Trachea (tissue), 1 donor: Measurements from ENCODE around the genes OR12D2 and ZFP57.

DNA sequence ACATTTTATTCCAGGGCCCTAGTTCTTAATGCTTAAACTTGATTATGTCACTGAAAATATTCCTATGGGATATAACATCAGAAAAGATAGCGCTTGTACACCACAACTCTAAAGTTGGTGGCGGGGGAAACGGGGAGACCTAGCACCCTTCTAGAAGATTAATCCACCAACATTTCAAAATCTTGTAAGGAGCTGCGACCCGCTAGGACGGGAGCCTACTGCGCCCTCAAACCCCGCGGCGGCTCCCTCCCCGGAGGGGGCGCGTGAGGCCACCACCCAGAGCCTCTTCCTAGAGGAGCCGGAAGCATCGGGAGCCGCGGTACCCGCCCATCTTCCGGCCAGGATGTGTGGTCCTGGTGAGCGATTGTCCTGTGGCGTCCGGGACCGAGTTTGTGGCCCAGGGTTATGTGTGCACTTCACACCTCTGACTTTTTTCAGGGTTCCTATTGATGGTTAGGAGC is 10.5 kb downstream of the ZNF165 start:
- PRO-cap, result no peak

DNA sequence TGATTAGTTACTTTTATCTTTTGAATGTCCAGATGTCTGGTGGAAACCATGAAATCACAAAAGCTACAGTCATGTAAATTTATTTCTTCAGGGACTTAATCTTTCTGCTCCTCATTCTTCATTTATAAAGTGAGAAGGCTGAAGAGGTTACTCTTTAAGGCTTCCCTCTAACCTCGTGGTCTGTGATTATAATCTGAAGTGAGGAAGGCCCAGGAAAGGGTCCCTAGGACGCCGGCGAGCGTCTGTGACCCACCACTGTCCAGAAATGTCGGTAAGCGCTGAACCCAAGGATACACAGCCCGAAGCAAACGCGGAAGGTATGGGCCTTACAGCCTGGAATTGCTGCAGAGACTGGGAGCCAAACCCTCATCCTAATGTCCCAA is 437 bp downstream of the ZSCAN12 start:
- PRO-cap, result no peak

- PRO-cap, result no peak
Observed at GRCh38 chr6:28615839-28616944, 29.1 kb upstream of the SCAND3 start.

GRCh38 chr6:28621134-28621744 is 34.1 kb upstream of the SCAND3 start:
- PRO-cap, result no peak

DNA sequence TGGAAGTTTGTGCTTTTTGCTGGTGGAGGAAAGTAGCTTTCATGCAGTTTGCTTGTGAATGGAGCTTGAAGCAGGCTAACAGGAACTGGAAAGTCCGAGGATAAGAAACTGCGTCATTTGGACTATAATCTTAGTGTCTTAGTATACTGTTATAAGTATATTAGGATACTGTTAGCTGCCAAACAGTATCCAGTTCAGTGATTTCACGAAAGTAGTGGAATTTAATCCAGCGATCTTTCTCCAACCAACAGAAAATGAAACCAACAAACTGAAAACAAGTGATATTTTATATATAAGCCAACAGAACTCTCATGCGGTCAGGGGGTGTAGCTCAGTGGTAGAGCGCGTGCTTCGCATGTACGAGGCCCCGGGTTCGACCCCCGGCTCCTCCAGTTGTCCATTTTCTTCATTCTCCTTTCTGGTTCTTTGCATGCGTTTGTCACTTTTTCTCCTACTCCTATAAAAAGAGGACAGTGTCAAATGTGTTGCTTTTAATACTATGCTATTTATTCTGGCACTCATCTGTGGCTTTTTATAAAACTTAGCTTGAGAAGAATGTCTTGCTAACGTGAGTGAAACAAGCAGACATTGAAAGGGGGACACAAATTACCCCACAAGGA is 142.0 kb upstream of the SCAND3 start:
- PRO-cap, result unidirectional peak, plus-strand start at position 316 of the sequence

DNA sequence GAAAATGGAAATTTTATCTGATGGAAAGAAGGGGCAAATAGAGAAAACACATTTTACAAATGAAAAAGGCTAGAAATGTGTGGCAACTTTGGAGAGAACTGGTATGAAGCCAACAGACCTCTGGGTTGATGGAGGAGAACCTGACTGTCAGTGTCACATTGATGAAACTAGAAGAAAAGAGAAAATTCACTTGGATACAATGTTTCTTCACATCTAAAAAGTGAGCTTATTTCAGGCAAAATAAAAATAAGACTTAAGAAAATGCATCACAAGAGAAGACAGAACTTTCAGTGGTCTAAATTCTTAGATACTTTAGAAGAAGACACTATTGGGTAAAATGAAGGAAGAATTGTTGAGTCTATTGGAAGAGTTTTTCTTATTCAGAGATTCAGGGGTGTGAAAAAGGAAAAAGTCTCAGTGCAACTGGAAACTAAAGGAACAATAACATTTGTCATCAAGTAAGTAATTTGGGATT is at the start of gene OR12D2:
OR12D2 (plus strand) TSS at position 274 of the 475 bp plus-strand sequence.
- PRO-cap, result no peak

GRCh38 chr6:29578393-29578867 is 6.5 kb upstream of the OR2H2 start:
- PRO-cap, result no peak

- PRO-cap, result no peak
Observed at GRCh38 chr6:29680902-29681431, at the start of gene ZFP57. TSS of gene ZFP57 (minus strand) at chr6:29681152.

DNA sequence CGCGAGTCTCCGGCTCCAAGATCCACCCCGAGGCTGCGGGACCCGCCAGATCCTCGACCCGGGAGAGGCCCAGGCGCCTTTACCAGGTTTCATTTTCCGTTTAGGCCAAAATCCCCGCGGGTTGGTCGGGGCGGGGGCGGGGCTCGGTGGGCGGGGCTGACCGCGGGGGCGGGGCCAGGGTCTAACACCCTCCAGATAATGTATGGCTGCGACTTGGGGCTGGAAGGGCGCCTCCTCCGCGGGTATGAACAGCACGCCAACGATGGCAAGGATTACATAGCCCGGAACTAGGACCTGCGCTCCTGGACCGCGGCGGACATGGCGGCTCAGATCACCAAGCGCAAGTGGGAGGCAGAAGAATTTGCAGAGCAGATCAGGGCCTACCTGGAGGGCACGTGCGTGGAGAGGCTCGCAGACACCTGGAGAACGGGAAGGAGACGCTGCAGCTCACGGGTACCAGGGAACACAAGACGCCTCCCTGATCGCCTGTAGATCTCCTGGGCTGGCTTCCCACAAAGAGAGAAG is 15.3 kb upstream of the HLA-A start:
- PRO-cap, result bidirectional peak, plus-strand start at position 211 of the sequence, minus-strand start at position 55 of the sequence

DNA sequence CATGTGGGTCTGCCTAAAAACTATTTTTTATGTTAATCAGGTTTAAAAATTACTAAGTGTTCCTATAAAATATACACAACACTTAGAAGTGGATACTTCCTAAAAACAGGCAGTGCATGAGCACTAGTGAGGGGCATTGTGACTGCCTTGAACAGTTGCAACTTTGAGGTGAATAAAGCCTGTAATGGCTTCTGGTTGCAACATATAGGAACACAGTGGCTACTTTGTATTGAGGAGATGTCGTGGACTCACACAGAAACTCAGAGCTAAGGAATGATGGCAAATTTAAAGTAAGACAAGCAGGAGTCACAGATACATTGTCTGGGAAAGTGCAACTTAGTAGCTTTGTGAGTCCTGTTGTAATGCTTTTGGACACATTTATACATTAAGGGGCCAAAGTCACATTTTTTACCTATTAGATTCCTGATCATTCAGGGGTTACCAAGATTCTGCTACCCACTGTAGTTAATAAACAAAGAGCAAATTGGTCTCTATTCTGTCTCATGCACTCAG is 823 bp upstream of the HLA-A start:
- PRO-cap, result no peak

GRCh38 chr6:30143986-30144190 is 7.9 kb downstream of the TRIM40 start:
- PRO-cap, result no peak

GRCh38 chr6:30291750-30292742 is 34.7 kb upstream of the TRIM39 start:
- PRO-cap, result no peak

DNA sequence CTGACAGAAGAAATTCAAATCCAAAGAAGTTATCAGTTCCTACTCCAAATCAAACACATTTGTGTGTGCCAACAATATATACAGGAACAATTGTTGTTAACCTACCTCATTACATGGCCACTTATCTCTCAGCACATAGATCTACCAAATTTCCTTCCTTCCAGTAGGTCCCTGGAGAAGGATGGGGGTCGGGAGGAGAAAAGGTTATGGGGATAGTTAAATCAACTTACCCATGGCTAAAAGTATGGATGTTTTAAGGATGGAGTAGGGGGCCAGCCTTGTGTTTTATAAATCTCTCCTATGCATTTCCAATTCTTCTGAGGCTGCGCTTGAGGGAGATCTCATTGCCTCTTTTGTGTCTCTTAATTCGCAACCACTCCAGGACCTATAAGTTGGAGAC is 1.1 kb downstream of the TRIM39 start:
- PRO-cap, result no peak

DNA sequence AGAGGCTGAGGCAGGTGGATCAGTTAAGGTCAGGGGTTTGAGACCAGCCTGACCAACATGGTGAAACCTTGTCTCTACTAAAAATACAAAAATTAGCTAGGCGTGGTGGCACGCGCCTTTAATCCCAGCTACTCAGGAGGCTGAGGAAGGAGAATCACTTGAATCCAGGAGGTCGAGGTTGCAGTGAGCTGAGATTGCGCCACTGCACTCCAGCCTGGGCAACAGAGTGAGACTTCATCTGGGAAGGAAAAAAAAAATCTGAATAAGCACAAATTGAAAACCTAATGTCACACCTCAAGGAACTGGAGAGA is 40.0 kb downstream of the RPP21 start:
- PRO-cap, result no peak

DNA sequence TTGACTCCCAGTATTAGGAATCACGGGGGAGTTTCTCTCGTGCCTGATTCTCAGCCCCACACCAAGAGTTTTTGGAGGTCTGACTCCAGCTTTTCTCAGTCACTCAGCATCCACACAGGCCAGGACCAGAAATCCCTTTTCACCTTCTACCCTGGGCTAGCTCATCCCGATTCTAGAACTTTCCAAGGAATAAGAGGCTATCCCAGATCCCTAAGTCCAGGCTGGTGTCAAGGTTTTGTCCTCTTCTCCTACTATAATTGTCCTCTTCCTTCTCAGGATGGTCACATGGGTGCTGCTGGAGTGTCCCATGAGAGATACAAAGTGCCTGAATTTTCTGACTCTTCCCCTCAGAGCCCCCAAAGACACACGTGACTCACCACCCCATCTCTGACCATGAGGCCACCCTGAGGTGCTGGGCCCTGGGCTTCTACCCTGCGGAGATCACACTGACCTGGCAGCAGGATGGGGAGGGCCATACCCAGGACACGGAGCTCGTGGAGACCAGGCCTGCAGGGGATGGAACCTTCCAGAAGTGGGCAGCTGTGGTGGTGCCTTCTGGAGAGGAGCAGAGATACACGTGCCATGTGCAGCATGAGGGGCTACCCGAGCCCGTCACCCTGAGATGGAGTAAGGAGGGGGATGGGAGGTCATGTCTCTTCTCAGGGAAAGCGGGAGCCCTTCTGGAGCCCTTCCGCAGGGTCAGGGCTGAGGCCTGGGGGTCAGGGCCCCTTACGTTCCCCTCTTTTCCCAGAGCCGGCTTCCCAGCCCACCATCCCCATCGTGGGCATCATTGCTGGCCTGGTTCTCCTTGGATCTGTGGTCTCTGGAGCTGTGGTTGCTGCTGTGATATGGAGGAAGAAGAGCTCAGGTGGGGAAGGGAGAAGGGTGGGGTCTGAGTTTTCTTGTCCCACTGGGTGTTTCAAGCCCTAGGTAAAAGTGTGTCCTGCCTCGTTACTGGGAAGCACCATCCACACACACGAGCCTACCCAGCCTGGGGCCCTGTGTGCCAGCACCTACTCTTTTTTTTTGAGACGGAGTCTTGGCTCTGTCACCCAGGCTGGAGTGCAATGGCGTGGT is 1.8 kb downstream of the HLA-E start:
- PRO-cap, result no peak

- PRO-cap, result no peak
Observed at GRCh38 chr6:30495247-30495989, 6.1 kb downstream of the HLA-E start.

GRCh38 chr6:30500465-30501269 is 11.4 kb downstream of the HLA-E start:
- PRO-cap, result unidirectional peak, minus-strand start at chr6:30500748

GRCh38 chr6:30508981-30509756 is 19.9 kb downstream of the HLA-E start:
- PRO-cap, result no peak

GRCh38 chr6:30535193-30535392 is 21.2 kb downstream of the GNL1 start:
- PRO-cap, result no peak

GRCh38 chr6:30549568-30550144 is 6.6 kb downstream of the GNL1 start:
- PRO-cap, result no peak